SK-N-MC (cell line): ENCODE measurements around a stretch of chr2.

GRCh38 chr2:196527299-196527681, 66.1 kb downstream of the HECW2 start:
- RRBS: no CpG with 5 or more reads among the region's 14 CpGs

DNA sequence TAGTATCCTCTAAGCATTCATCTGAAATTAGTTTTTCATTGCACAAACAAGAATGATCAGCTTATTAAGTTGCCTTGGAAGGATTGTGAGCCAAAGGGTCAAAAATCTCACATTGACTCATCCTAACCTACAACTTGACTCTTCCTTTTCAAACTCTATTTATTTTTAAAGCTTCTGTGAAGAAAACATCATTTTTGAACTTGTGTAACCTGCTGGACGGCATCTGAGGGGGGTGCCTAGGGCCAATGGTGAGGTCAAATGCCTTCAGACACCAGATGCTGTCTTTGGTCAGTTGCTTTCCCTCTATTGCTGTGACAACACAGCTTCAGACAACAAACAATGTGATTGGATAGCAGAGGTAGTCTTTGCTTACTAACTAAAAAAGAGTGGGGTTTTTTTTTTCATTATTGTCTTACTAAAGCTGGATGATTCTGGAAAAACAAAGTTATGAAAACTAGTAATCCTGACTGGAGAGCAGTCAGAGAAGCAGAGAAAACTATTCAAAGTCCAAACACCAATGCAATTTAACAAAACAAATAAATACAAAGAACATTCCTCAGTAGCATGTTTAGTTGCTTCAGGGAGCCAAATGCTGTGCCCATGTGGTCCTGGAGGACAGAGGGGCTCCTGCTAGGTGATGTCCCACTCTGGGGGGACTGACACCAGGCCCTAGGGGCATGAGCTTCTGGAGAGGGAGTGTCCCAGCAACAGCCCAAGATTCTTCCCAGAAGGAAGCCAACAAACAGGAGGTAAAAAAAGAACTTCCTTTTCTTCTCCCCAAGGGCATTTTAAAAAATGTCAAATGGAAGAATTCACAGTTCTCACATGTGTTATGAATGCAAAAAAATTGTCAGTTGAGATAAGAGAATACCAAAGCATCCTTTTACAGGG, 180.9 kb upstream of the PGAP1 start:
- RRBS: no CpG with 5 or more reads among the region's 1 CpG

DNA sequence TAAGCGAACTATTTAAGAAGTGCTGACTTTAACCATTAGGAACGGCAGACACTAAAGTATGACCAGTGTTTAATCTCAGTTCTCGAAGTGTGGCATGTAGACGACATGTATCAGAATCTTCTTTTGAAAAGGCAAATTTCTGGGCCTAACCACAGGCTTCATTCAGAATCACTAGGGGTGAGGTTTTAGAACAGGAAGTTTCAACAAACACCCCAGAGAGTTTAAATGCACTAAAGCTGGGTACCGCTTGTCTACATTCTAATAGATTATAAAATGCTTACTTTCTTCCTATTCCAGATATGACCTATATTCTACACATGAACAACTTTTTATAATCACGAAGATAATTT, 180.2 kb downstream of the ANKRD44 start:
- RRBS: no CpG with 5 or more reads among the region's 6 CpGs

GRCh38 chr2:197141538-197142259, 168.9 kb downstream of the ANKRD44 start:
- RRBS: no CpG with 5 or more reads among the region's 5 CpGs

DNA sequence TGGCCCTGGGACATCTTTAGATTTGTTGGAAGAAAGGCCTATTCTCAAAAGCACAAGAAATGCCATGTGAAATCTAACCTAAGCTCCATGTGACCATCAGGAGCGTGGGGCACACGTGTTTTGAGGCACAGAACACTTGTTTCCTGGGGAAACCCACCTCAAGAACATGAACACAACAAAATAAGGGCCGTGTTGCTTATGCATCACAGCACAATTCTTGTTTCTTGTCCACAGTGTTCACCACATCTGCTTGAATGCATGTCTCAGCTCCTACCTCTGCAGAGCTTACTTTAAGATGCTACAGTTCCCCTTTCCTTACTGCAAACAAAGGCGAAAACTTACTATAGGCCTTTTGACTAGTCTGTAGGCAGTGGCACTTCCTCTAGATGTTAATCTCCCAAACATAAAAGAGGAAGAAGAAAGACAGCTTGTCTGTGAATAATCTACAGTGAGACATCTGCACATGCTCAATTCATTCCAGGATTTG, 165.0 kb downstream of the ANKRD44 start:
- RRBS: no CpG with 5 or more reads among the region's 4 CpGs

GRCh38 chr2:197158214-197158515, 152.4 kb downstream of the ANKRD44 start:
- RRBS: no CpG with 5 or more reads among the region's 4 CpGs

DNA sequence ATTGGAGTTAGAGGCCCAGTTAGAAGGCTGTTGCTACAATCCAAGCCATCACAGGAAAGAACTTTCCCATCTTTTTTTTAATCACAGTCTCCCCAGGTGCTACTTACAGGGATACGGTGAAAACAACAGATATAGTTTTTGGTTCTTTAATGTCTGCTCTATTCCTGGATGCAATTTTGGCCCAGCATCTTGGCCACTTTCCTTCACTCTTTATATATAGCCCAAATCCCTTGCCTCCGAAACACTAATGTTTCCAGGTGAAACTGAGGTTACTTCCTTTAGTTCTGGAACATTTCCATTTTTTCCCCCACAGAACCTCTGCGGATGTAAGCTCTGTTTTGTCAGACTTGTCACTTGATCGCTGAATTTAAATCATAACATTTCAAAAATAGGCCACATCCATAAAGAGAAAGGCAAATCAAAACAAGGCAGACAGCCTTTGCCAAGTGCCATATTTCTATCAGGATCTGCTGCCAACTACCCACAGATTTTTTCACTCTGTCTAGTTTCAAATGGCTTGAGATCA, 115.1 kb downstream of the ANKRD44 start:
- RRBS: no CpG with 5 or more reads among the region's 4 CpGs

GRCh38 chr2:197279711-197280571, 30.6 kb downstream of the ANKRD44 start:
- RRBS: no CpG with 5 or more reads among the region's 11 CpGs

DNA sequence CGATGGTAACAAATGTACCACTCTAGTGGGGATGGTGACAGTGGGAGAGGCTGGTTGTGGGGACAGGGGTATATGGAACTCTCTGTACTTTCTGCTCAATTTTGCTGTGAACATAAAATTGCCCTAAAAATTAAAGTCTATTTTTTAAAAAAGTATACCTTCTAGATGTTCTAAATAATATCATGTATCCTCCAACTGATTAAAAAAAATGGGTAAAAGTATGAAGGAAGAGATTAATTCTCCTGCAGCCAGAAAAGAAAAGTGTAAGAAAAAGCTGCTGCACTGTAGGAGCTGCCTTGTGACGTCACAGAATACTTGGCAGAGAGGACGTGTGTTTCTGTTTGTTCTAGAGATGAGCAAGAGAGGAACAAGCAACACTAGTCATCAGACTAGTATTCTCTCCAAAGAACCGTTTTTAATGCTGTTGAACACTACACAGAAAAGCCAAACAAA, 23.4 kb downstream of the ANKRD44 start:
- RRBS: no CpG with 5 or more reads among the region's 4 CpGs

- RRBS: no CpG with 5 or more reads among the region's 7 CpGs
Measured at GRCh38 chr2:197454793-197455575, 1.6 kb downstream of the COQ10B start.

DNA sequence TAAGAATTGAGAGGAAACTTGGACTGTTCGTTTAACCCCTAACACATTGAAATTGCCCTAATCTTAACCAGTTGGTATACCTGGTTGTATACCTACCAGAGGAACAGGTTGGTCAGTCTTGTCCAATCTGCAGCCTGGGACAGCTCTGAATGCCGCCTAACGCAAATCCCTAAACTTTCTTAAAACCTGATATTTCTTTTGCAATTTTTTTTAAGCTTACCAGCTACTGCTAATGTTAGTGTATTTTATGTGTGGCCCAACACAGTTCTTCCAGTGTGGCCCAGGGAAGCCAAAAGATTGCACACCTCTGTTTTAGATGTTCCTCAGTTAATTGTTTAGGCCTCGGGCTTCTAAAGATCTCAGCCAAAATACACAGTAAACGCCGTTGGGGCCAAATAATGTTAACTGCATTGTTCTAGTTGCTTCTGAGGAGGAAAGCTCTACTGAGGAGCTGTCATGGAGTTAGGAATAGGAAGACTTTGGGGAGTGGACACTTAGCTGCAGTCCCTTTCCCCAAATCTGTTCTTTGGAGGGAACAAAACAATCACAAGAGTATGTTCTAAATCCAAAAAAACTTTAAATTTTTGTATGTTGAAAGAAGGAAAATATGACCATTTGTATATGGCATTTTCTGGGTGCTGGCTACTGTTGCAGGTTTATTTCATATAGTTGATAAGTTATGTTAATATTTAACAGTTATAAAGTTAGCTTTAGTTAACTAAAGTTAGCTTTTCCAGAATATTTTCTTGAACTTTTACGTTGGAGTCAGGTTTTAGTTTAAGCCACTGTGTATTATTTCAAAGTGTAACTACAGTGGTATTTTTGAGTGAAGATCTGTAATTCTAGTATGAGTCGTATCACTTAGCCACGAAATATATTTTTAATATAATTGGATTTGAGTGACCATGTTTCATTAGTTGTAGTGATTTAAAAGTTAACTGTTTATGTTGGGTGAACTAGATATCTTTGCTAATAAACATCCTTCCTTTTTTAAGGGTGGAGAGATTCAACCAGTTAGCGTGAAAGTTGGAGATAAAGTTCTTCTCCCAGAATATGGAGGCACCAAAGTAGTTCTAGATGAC, 2.2 kb downstream of the HSPE1 start:
- RRBS: no CpG with 5 or more reads among the region's 10 CpGs

GRCh38 chr2:197504105-197504939, 4.1 kb downstream of the HSPE1 start:
- RRBS: no CpG with 5 or more reads among the region's 9 CpGs

- RRBS: no CpG with 5 or more reads among the region's 2 CpGs
Measured at GRCh38 chr2:197532690-197532890, 16.7 kb downstream of the MOB4 start.

DNA sequence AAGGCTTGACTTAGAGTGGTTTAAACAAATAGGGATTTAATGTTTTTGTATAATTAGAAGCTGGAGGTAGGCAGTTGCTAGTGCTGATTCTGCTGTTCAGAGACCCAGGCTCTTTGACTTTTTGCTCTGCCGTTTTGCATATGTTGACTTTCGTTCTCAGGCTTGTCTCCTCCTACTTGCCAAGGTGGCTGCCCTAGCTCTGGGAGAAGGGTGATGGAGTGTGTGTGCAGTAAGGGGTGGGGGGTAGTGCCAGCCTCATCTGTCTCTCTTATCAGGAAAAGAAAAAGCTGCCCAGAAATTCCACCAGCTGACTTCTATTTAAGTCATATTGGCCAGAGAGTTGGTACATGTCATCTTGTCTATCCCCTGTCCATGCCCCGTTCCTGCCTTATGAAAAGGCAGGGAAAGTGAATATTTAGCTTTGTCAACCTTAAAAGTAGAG, 89.4 kb downstream of the PLCL1 start:
- RRBS: no CpG with 5 or more reads among the region's 3 CpGs

DNA sequence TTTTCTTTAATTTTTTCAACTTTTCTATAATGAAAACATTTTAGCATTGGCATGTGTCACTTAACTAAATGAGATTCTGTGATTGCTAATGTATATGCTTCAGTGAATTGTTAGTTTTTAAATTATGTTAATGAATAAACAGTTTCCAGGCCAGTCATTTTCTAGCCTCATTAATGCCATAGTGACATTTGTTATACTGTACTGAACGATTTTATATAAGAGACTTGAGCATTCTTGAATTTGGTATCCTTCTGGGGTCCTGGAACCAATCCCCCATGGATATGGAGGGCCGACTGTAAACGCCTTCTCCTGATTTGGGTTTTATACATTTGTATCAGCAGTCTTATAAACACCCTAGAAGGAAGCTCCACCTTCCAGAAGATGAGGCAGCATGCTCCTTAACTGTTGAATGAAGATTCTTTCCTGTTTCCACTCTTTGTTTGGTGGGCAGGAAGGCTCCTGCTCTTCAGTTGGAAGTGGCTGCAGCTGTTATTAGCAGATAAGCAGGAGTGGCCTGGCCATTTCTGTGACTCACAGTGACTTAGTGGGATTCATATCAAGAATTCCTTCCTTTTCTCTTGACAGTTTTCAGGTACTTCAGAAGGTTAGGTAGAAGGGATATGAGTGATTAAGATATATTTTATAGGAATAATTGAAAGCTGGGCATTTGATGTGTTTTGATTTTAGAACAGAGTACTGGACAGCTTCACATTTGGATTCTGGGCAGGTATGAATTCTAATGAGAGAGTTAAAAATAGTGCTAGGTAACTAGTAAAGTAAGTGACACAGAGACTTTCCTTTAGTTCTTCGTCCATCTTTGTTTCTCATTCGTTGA, 124.8 kb downstream of the PLCL1 start:
- RRBS: no CpG with 5 or more reads among the region's 5 CpGs

GRCh38 chr2:198083875-198084359, 279.5 kb downstream of the PLCL1 start:
- RRBS: no CpG with 5 or more reads among the region's 10 CpGs

- RRBS: no CpG with 5 or more reads among the region's 4 CpGs
Measured at GRCh38 chr2:198778006-198778321, 679.8 kb downstream of the SATB2 start.

DNA sequence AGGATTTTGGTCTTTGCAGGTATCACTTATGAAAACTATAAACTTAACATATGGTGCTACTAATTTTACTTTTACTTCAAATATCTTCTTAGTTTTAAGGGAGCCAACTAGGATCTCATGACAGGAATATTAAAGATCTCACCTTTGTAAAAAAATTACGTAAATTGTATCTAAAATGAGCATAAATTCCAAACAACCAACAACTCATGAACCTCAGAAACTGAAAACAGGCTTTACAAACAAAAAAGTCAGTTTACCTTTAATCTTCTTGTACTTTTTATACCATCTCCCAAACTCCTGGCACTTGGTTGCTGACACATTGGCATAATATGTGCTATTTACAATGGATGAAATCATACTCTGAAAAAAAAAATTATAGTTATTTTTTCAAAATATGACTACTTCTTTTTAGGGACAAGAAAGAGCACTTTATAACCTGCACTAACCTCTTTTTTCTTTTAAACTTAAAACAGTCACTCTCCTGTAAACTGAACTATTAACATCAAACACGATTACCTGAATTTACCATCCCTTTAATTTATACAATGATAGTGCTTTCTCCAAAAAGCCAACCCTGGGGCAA, 89.3 kb downstream of the SATB2 start:
- RRBS: no CpG with 5 or more reads among the region's 2 CpGs

- RRBS: no CpG with 5 or more reads among the region's 6 CpGs
Measured at GRCh38 chr2:199431888-199432293, 25.8 kb downstream of the SATB2 start.

DNA sequence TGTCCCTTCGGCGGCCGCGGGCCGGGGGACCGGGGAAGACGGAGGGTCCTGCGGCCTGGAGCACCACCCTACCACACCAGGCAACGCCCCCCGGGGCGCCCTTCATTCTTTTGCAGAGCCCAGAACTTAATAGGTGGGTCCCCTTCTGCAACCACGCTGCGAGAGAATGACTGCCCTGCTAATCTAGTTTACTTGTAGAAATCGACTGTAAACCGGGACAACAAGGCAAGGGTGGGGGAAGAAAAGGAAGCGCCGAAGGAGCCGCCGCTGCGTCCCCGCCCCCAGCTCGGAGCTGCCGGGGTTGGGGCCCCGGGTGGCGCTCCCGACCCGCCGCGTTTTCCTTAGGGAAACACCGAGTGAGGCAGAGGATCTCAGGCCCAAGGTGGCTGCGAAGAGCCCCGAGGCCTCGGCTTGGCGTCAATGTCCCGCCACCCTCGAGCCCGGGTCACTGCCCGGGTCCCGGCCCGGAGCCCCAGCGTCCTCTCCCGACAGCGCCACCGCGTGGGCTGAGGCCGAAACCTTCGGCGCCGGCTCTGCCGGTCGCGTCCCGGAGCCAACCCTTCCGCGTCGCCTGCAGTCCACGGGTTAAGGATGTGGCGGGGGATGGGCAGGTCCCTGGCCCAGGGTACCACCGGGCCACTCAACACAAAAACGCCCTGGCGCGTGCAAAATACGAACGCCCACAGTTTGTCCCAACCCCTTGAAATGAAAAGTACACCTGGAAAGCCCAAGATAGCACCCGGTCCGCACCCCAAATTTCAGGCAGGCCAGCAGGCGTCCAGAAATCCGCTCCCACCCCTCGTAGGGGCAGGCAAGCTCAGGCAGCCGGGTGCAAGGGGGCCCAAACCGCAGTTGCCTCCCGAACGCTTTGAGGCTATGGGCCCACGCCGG, 5.6 kb upstream of the SATB2 start:
- RRBS: 5% methylated on average over 40 of the region's 75 CpGs